ENCODE measurements around a stretch of chr1.

- RRBS: no CpG with 5 or more reads among the region's 3 CpGs
These were observed 91.1 kb downstream of the RASAL2 start for GRCh38 chr1:178184759-178185665.

DNA sequence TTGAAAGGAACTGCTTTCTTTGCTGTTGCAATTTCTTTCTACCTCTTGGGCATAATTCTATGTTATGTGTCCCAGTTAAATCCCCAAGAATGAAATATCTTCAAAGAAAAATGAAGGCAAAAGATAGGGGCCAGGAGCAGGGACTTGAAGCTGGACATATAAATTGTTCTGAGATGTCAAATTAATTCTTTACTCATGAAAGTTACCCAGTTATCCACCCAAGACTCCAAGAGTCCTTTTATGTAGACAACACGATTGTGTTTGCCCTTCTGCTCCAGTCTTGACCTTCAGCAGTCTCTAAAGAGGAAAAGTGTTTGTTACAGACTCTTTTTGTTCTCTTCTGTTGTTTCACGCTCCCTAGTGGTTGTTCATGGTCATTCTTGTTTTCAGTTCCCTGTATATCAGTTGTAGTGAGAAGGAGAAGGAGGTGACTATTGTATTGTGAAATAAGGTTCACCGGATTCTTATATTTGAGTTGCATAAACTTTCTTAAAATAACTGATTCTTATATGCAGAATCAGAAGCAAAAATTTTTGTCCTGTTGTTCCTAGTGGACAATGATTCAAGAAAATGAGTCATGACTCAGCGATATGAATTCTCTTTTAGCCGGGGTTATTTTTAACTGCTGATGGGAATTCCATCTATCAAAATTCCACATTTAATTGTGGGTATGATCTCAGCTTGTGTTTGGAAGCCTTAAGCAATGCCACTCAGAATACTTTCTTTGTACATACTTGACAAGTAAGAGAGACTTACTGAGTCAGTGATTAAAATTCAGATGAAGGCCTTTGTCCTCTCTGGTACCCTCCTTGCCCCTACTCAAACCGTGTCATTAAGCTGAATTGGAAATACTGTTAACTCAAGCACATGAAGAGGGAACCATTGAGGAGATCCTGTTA lies 152.2 kb downstream of the CLEC20A start:
- RRBS: 2% methylated on average over 3 of the region's 6 CpGs

GRCh38 chr1:178614187-178614829 lies 101.4 kb downstream of the TEX35 start:
- RRBS: no CpG with 5 or more reads among the region's 8 CpGs

GRCh38 chr1:179089732-179090345 lies 8.0 kb downstream of the TOR3A start:
- RRBS: 77% methylated on average over 4 of the region's 21 CpGs

DNA sequence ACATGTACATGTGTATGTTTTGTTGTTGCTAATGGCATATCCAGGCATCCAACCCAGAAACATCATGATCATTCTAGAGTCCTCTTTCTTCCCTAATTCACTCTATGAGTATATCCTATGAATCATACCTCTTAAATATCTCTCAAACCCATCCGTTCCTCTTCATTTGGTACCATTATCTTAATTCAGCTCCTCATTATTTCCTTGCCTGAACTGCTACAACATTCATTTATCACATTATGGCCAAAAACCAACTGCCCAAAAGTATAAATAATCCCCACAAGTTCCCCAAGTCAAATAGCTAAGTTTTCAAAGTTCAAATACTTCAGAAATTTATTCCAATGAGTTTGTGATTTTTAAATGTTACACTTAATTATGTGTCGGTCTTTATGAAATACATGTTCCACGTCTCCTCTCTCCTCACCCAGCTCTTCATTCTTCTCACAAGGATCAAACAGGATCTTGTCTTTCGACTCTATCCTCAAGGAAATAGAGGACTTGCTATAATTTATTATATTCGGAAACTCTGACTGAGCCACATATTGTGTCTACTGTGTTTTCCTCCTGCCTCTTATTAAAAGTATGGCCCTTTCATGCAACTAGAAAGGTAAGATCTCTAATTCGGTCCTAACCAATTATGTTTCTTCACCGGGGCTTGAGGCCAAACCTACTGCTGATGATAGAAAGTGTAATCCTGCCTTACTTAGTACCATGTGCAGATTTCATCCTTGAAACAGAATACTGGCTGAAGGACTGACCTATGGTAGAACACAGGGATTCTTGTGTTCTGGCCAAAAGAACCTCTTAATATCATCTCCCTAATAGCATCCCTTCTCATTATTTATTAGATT lies 72.3 kb downstream of the TOR3A start:
- RRBS: no CpG with 5 or more reads among the region's 7 CpGs

DNA sequence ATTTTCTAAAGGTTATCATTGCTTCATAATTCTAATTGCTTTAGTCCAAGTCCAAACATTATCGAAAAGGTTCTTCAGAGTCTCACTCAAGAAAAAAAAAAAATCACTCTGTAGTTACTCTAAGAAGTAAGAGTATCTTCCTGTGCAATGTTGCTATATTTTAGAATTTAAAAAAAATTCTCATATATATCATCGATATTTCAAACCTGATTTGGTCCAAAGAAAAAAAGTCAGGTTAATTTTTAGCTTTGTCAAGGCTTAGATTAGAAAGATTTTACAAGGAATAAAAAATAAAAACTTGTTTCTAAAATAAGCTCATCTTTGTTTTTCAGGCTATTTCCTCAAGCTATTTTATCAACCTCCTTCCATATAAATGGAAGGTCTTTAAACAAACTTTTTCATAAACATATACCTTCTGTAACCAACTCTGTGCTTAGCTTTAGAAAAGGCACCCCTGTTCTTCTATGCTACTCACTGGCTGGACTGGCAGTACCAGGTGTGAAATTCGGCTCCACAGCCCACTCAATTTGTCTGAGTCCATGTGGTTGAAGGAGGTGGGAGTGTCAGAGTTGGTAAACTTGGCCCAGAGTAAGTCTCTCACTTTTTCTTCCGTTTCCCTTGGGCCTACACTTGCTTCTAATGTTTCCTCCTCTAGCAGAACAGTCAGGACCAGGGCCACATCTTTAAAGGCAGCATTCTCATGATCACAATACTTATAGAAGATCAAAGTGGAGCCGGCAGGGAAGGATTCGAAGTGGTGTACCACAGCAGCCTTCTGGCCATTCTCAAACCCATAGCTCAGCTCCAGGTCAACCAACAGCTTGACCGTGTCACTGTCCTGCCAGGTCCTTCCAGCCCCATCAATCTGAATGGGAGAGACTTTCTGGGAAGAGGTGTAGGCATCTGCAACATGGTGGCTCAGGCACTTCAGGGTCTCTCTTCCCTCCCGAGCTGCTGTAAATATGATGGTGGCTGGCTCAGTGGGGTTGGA lies 31.7 kb downstream of the TOR1AIP2 start:
- RRBS: no CpG with 5 or more reads among the region's 8 CpGs

DNA sequence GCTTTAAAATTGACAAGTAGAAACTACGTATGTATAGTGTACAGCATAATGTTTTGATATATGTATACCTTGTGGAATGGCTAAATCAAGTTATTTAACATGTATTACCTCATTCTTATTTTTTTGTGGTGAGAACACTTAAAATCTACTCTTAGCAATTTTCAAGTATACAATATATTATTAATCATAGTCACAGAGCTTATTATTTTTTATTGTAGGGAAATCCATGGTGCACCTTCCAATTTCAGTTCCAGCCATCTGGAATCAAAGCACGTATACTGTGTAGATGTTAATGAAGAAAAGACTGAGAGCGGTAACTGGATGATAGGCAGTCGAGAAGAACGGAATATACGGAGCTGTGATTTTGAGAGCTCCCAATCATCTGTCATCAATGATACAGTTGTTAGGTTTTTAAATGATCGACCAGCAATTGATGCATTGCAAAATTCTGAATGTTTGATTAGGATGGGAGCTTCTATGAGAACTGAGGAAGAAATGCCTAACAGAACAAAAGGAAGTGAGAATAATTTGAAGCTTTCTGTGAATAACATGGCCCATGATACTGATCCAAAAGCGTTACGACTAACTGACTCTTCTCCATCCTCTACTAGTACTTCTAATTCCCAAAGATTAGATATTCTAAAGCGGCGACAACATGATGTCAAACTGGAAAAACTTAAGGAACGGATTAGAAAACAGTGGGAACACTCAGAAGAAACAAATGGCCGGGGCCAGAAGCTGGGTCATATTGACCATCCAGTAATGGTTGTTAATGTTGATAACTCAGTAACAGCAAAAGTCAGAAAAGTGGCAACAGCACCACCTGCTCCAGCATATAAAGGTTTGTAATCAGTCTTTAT lies 42.0 kb downstream of the CEP350 start:
- RRBS: no CpG with 5 or more reads among the region's 13 CpGs

DNA sequence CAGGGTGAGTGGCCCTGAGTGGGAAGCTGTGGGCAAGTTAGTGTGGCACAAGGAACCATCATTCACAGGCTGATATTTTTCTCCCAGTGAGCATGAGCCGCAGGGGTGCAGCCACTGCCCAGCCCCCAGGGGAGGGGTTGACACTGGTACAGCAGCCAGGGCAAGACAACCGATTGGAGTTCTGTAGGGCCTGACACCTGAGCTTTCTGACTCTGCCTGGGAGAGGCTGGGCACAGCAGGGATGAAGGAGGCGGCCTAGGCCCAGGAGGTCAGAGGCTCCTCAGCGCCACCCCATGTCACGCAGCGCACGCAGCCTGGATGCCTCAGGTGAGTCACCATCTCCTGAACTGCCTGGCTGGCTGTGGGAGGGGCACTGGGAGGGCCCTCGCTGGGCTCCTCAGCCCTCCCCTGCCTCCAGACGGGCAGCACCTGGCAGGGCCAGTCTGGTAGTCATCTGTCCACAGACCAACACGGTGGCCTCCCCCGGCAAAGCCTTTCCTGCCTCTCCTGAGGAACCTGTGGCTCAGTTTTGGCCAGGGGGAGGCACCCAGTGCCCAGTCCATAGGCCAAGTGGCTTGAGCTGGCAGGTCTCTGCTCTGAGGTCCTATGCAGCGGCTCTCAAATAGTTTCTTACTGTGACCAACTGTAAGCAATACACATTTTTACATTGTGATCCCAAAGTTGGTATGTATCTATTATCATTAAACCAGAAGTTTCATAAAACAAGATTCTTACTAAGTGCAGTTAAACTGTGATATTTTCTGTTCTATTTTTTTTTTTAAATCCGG lies 13.4 kb downstream of the QSOX1 start:
- RRBS: no CpG with 5 or more reads among the region's 13 CpGs

DNA sequence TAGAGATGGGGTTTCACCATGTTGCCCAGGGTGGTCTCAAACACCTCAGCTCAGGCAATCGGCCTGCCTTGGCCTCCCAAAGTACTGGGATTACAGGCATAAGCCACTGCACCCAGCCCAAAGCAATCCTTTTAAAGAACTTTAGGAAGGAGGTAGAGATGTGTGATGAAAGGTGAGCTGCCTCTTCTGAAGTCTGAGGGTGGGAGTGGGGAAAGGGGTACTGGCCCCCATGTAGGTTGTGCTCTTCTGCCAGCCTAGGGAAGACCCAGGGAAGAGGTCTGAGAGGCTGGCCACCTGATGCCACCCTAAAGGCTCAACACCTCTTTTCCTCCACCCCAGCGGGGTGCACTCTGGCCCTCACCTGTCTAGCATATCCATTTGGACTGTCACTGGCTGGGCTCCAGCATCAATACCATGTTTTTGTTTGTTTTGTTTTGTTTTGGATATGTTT lies 22.8 kb downstream of the QSOX1 start:
- RRBS: no CpG with 5 or more reads among the region's 2 CpGs

DNA sequence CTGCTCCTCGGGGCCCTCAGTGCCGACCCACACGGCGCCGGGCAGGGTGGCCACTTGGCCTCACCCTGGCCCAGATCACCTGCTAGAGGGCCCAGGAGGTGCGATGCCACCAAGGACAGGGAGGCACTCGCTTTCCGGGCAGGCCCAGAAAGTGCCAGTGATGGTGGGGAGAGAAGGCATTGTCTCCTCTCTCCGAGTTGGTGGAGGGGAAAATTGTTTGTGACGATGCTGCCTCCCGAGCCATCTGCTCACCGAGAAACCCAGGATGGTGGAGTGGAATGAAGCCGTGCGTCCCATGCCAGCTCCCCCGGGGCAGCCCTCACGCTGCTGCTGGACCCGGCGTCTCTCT lies 28.2 kb downstream of the QSOX1 start:
- RRBS: 100% methylated on average over 4 of the region's 18 CpGs

GRCh38 chr1:180402026-180402473 lies 100.3 kb downstream of the ACBD6 start:
- RRBS: no CpG with 5 or more reads among the region's 1 CpG

- RRBS: no CpG with 5 or more reads among the region's 5 CpGs
These were observed 956 bp upstream of the ACBD6 start for GRCh38 chr1:180503320-180503746.

GRCh38 chr1:180603027-180603664 lies 28.7 kb upstream of the XPR1 start:
- RRBS: no CpG with 5 or more reads among the region's 8 CpGs

- RRBS: no CpG with 5 or more reads among the region's 5 CpGs
These were observed 10.7 kb downstream of the MR1 start for GRCh38 chr1:181044432-181044970.

DNA sequence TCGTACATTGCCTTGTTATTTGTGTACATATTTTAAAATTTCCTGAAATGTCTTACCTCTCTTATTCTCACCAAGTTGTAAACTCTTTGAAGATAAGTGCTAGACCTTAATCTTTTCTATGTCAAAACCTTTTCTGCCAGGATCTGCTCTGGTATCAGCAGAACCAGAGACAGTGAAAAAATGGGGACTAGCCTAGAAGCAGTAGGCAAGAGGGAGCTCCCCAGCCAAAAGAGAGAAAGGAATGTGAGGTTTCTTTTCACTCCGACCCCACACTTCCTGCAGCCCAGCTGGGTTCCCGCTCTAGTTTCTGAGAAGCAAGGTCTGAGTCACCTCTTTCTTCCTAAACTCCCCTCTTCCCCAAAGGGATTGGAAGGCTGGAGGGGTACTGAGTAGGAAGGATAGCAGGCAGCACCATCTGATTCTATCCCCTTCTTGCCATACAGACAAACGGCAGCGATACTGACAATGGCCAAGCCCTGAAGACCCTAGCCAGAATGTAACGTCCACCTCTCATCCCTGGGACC lies 12.9 kb downstream of the IER5 start:
- RRBS: no CpG with 5 or more reads among the region's 6 CpGs

- RRBS: no CpG with 5 or more reads among the region's 7 CpGs
These were observed 163.4 kb downstream of the GLUL start for GRCh38 chr1:182228008-182228708.

- RRBS: no CpG with 5 or more reads among the region's 2 CpGs
These were observed 91.6 kb downstream of the GLUL start for GRCh38 chr1:182299899-182300420.

DNA sequence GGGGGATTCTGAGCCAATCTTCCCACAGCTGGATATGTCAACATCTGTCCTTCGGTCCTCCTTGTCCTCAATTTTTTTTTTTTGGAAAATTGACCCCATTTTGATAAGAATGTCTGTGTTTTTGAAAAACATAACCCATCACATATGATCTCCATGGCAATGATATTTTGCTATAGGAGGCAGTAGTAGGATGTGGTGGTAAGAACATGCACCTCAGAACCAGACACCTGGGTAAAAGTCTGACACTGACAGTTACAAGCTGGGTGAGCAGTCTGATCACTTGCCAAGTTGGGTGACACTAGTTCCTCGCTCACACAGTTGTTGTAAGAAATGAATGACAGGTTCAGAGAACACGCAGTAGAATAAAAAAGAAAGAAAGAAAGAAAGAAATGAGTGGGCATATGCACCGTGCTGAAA lies 90.7 kb downstream of the GLUL start:
- RRBS: no CpG with 5 or more reads among the region's 4 CpGs

GRCh38 chr1:182382217-182382742 lies 9.3 kb downstream of the GLUL start:
- RRBS: no CpG with 5 or more reads among the region's 5 CpGs

Measured in AG09319 (cell line).